ENCODE measurements around the gene LDOC1.

DNA sequence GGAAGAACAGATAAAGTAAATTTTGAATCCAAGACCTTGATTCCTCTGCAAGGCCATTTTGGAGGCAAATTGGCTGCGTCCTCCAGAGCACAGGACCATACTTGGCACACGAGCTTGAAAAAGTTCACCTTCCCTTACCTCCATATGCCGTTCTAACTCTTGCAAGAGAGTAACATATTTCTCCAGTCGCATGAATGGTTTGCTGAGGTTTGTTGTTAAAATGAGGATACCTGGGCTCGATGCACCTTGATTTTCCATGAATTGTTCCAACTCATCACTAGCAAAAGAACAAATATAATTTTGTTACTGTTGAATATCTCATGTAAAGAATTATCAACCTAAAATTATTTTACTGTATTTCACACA lies 42.5 kb downstream of the CD40LG start:
- PRO-cap: no peak

DNA sequence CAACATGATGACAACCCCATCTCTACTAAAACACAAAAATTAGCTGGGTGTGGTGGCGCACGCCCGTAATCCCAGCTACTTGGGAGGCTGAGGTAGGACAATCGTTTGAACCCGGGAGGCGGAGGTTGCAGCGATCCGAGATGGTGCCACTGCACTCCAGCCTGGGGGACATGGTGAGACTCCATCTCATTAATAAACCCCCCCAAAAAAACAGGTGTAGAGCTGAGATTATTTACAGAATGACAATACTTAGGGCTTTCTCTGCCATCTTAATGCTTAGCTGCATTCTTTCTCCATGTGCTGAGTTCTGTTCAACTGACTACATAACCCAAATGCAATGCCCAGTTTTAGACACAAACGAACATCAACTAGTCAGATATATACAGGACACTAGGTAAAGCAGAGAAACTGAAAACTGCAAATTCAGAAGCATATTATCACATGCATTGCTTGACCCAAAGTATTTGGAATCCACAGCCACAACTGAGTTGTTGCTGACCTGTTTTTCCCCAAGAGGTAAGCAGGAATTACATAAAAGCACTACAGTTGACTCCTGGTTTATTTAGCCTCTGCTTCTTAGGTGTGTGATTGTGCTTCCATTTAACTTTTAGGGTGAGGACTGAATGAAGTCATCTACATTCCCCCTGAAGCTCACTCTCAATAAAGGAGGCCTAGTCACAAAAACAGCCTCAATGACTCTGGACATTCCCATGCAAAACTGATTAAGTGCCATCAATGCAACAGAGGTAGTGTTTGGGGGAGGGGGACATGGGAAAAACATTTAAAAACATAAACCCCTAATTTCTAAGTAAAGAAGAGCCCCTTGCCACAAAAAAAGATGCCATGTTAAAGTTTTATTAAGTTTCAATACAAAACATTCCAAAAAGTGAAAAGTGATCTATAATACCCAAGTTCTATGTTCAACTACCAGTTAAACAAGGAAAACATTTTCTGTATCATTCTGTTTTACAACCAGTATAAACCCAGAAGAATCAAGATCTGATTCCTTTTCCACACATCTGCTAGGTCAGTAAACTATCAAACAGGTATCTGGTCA lies 11.8 kb downstream of the RBMX start:
- PRO-cap: no peak

- PRO-cap: no peak
Measured at GRCh38 chrX:137566197-137567062, 503 bp downstream of the ZIC3 start.

- PRO-cap: no peak
Measured at GRCh38 chrX:137574933-137575390, 9.0 kb downstream of the ZIC3 start.

- PRO-cap: bidirectional peak, plus-strand start at chrX:139225206, minus-strand start at chrX:139225029
Measured at GRCh38 chrX:139224853-139225410, 305.6 kb upstream of the F9 start.

DNA sequence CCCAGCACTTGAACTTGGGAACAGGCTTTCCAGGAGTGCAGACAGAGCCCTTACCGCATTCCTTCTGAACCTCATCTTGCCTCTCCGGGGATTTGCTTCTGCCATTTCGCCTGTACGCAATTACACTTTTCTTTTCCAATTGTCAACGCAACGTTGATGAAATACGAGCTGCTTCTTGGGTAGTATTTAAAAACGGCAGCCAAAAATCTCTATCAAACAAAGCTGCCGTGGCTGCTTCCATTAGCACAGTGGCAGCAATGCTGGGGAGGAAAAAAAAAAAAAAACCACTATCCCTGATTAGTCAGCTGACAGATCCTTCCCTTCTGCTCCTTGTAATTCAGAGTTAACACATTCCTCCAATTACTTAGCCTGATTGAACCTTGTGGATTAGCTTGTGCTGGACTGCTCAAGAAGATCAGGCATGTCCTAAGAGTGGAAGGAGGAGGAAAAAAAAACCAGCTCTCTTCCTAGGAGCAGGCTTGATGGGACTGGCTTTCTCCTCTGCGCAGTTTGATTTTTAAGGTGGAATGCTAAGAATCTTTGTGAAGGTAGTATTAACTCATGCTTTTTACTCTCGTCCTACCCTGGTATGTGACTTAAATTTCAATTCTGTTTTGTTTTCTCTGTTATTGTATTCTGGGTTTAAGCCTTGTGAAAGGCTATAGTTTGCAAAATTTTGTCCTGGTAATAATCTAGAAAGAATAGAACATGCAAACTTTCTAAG lies 65.4 kb downstream of the MCF2 start:
- PRO-cap: unidirectional peak, plus-strand start at position 363 of the sequence

DNA sequence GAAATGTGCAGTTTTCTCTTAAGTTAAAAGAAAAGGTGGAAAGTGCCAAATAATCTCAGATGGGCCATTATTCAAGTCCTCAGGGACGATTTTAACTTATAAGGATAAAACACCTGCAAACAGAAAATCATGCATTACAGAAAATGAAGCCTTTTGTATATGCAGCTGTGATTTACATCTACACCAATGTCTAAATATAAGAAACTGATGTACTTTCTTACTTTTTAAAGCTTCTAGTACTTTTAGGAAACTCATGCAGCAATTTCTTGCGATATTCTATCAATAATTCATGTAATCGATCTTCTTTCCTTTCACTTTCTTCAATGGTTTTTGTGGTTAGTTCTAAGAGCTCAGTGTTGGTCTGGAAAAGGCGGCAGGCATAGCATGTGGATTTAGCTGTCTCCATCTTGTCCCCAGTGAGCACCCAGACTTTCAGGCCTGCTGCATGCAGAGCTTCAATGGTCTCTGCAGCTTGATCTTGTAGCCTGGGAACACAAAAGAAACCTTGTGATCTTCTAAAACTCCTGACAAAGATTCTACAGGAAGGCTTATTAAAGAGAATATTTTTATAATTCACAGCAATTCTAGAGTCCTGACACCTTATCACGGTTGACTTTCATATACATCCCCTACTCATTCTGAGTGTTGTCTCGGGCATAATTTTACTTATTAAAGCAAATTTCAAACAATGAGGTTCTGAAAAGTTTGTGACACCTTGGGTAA lies 66.7 kb upstream of the MCF2 start:
- PRO-cap: no peak

GRCh38 chrX:139933952-139934241 lies 1.0 kb upstream of the ATP11C start:
- PRO-cap: no peak

GRCh38 chrX:140764246-140764973 lies 238.0 kb upstream of the SPANXB1 start:
- PRO-cap: bidirectional peak, plus-strand start at chrX:140764539, minus-strand start at chrX:140764437; bidirectional peak, plus-strand start at chrX:140764882, minus-strand start at chrX:140764803

GRCh38 chrX:140764974-140765481 lies 237.4 kb upstream of the SPANXB1 start:
- PRO-cap: bidirectional peak, plus-strand start at chrX:140765302, minus-strand start at chrX:140765171

DNA sequence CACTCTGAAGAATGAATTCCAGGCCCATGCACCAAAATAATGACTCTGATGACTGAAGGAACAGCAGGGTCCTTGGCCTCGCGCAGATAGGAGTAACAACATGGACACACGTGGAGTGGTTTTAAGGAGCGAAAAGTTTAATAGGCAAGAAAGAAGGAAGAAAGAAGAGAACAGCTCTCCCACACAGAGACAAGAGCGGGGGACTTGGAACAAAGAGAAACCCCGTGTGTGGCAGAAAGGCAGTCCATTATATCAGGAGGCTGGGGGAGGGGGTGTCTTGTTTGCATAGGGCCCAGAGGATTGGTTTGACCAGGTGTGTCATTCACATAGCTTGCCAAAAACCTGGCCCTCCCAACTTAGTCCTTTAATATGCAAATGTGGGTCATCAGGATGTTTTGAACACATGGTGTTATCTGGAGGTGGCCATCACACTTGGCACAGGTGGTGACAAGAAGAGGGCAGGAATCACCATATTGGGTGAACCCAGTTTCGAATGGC lies 181.2 kb upstream of the SPANXB1 start:
- PRO-cap: no peak

DNA sequence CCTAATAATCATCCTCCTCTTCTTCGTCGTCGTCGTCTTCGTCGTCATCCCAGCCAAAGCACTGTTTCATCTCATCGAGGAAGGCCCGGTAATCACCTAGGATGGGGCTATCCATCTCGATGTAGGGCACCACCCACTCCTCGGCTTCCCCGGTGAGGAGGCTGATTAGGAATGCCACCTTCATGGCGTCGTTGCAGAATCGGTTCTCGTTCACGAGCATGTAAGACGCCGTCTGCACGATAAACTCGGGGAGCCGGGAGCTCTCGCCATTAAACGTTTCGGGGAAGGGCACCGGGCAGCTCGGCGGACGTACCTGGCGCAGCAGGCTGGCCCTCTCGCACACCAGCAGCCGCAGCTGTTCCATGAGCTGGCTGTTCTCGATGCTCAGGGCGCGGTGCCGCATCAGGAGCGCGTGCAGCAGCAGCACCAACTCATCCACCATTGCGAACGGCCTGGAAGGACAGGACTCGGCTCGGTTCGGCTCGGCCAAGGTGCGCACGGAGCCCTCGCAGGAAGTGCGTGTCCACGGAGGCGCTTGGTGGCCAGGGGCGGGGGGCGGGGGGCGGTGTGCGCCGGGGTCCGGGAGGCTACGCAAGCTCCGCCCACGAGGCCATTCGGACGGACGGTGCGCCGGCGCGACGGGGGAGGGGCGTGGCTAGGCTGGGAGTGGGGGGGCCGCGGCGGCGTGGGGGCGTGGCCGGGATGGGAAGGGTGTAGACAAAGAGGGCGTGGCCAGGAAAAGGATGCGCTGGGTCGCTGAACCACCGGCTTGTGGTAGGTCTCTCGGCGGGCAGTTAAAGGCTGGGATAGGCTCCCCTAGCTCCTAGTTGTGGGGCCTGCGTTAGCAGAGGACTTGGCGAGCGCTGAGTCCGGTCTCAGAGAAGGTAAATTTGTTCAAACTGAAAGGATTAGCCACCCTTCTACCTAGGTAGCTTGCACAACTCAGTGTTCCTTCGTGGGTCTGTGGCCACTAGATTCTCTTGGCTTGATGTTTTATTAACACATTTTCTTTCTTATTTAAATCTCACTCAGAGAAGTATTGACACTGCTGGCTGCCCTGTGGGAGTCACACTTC lies at the start of gene LDOC1:
Gene LDOC1 (minus strand): TSS at position 550 of the 1,075 bp plus-strand sequence.
- PRO-cap: bidirectional peak, plus-strand start at position 777 of the sequence, minus-strand start at position 517 of the sequence; unidirectional peak, minus-strand start at position 829 of the sequence

DNA sequence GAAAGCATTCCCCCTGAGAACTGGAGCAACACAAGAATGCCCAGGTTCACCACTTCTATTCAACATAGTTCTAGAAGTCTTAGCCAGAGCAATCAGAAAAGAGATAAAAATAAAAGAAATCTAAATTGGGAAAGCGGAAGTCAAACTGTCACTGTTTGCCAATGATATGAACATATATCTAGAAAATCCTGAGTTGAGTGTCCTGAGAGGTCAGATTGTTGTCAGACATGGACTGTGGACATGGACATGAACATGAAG lies 138.2 kb upstream of the SPANXC start:
- PRO-cap: no peak

DNA sequence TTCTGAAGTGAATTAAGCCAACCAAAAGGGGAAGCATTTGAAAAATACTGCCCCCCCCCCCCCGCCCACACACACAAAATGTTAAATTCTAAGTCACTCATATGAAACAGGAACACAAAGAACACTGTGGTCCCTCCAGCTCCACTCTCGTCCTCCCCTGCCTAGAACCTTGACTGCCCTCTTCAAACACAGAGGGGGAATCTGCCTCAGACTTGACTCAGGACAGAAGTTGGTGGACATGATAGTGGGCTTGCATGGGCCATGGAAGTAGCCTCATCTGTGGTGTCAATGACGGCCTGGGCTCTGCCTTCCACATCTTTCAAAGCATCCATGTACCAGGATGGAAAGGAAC lies 11.0 kb downstream of the MAGEC2 start:
- PRO-cap: no peak

DNA sequence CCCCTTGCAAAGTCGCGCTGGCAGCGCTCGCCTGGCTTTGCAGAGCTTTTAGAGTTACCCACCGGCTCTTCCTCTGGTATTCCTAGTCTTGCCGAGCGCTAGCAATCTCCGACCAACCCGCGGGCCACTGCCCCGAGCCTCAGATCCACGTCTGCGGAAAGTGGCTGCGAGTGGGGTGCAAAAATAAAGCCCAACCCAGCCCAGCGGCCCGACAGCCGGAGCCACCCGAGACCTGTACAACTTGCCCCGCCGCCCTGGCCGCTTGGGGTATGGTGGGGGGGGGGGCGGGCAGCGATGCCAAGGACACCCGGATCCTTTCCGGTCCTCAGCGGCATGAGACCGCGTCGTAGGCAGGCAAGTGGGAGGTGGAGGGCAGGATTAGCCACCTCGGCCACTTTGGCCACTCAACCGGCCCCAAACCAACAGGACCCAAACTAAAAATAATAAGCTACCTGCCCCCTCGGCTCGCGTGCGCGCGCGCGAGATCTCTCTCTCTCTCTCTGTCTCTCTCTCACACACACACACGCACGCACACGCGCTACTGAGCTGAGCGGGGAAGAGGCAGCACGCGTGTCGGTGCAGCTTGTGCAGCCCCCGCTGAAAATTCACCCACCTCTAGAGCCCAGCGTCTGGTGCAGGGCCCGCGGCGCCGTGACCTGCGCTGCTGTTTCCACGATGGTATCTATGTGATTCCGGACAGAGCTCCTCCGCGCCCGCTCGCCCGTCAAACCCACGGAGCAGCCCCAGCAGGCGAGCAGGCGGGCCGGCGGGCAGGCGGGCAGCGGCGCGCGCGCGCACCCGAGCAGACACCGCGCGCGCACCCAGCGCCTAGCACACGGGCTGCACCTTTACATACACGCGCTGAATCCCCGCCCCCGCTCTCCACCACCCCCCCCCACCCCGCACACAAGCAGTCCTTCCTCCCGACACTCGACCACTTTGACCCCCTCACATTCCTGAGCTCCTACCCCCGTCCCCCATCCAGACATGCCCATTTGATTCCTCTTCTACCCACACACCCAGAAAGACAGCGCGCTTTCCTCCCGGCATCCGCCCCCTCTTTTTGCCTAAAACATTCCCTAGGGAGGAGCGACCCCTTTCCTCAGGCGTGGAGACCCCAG lies 1.3 kb downstream of the SLITRK4 start:
- PRO-cap: no peak

- PRO-cap: bidirectional peak, plus-strand start at chrX:145821534, minus-strand start at chrX:145821372
Measured at GRCh38 chrX:145821104-145821713, 3.6 kb downstream of the SLITRK2 start.

DNA sequence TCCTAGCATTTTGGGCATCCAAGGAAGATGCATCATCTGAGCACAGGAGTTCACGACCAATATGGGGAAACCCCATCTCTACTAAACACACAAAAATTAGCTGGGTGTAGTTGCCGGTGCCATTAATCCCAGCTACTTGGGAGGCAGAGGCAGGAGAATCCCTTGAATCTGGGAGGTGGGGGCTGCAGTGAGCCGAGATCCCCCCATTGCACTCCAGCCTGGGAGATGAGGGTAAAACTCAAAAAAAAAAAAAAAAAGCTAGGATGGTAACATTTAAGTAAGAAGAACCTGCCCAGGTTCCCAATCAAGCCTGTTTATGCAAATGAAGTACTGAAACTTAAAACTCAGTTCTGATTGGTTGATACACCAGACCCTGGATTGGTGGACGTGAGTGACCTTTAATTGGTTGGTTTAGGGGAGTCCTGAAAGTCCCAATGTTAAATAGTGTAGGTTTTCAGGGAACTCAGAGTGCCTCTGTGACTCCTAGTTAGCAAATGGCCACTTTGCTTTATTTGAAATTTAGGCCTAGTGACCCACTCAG lies 211.7 kb downstream of the SLITRK2 start:
- PRO-cap: no peak

DNA sequence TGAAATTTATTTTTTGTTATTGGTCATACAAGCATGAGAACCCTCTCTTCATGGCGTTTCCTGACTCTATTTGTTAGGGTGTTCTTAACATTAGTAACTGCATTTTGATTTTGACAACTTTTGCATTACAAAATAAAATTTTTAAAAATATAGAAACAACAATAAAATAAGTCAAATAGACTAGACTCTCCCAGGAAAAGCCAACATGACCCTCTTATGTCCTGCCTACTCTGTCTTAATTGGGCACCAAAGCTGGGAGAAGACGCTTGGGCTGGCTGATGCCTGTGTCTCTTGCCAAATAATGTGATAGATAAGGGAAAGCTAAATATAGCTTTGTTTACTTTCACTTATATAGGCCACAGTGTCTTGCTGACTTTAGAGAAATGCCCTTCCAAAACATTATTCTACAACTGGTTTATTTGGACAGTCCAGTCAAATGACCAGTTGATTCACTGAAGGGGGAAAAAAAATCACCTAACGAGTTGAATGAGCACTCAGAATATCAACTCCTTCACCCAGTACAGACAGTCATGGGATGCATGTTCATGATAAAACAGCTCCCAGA lies 54.2 kb downstream of the FMR1NB start:
- PRO-cap: no peak

DNA sequence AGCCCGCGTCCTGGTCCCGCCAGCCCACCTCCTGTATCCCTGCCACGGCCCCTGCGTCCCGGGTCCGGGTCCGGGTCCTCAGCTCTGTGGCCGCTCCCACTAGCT lies 220 bp upstream of the AFF2 start:
- PRO-cap: no peak

GRCh38 chrX:149493522-149493968 lies 11.6 kb downstream of the IDS start:
- PRO-cap: no peak

All from endodermal cell (in vitro differentiated cells).